ENCODE measurements around a stretch of chr4.

GRCh38 chr4:137421132-137422073 is 110.9 kb downstream of the PCDH18 start:
- PRO-cap: no peak
- RRBS: 94% methylated on average over 2 of the region's 35 CpGs

DNA sequence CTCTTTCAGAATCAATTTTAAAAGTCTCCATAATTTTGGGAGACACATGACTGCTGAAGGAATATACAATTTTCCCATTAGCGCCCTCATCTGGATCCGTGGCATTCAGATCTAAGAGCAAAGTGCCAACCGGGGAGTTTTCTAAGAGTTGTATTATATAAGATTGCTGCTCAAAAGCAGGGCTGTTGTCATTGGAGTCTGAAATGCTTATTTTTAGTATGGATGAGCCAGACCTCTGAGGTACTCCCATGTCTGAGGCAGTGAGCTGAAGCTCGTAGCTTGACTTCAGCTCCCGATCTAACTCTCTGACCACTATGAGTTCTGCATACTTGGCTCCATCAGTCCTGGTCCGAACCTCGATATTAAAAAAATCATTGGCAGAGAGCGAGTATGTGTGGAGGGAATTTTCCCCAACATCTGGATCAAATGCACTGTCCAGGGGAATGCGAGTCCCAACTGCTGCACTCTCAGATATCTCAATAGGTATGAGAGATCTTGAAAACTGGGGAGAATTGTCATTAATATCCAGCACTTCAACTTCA is 1.0 kb downstream of the PCDH18 start:
- PRO-cap: no peak
- RRBS: no CpG with 5 or more reads among the region's 9 CpGs

DNA sequence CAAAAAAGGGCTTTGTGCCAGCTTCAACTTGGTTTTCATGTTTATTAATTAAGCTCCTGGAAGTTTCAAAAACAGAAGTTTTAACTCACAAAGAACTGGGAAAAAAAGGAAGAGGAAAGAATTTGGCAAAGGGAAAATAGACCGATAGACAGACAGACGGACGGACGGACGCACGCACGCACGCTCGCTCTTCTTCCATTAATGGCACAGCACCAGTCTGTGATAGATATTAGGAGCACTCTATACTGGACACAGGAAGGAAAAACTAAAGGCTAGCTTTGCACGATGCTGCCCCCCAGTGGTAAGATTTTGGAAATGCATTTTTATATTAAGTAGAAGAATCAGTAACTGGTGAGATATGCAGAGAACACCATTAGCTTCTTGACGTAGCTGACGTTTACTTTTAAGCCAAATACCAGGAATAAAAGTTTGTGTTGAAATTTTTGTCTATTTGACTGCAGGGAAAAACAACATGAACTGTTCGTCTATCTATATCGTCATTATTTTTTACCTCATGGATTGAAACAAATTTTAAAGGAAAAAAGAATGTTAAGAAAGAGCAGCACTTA is 151.7 kb downstream of the SLC7A11 start:
- PRO-cap: no peak
- RRBS: no CpG with 5 or more reads among the region's 14 CpGs

DNA sequence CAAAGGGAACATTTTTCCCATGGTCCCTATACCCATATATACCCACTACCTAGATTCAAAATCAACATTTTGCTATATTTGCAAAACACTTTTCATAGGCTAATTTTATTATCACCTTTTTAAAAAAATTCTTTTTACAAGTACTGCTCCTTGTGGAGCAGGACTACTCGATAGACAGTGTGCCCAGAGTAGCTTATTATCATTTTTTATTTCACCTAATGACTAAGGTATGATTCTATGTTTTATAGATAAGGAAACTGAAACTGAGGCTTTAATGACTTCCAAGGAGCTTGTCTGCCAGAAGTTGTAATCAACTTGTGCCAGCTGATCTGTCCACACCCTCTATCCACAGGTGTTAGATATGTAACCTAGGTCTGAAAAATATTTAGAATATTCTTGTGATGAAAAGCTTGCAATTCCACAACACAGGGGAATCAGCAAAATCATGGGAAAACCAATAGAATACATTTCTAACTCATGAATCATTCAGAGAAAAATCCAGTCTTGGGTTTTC is 1.4 kb upstream of the NOCT start:
- PRO-cap: no peak
- RRBS: no CpG with 5 or more reads among the region's 1 CpG

GRCh38 chr4:139140767-139141614 is 36.0 kb downstream of the ELF2 start:
- PRO-cap: no peak
- RRBS: no CpG with 5 or more reads among the region's 2 CpGs

GRCh38 chr4:139175491-139175927 is 1.5 kb downstream of the ELF2 start:
- PRO-cap: no peak
- RRBS: no CpG with 5 or more reads among the region's 5 CpGs

GRCh38 chr4:139278344-139278758 is 1.7 kb downstream of the MGARP start:
- PRO-cap: no peak
- RRBS: no CpG with 5 or more reads among the region's 16 CpGs

DNA sequence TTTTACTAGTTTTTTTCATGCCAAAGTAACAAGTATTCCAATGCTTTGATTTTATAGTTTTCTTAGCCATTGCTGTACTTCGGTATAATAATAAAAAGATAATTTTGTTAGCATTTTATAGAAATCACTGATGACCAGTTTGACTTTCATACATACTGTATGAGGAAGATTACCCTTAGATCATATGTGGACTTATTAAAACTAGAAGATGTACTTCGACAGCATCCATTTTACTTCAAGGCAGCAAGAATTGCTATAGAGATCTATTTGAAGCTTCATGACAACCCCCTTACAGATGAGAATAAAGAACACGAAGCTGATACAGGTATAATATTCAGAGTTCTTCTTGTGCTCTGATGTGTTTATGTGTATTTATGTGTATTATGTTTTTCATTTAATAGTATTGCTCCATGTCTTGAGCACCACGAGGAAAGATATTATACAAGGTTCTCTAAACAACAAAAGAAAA is 59.4 kb upstream of the NDUFC1 start:
- PRO-cap: no peak
- RRBS: no CpG with 5 or more reads among the region's 4 CpGs

DNA sequence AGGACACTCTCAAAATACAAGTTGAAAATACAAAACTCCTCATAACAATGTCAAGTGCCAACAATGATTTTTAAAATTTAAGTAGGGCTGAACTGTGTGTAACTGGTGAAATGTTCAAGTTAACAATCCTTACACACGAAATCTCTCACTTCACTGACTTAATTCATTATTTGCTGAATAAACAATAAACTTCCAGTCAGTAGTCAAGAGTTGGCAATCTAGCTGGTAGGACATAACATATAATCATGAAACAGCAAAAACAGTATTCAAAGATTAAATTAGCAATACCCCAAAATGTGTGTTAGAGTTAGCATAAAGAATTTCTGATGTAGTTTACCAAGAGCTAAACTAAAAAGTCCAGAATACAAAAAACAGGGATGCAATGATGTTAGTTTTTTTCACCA is 1.9 kb upstream of the RAB33B start:
- PRO-cap: no peak
- RRBS: no CpG with 5 or more reads among the region's 1 CpG

GRCh38 chr4:139452721-139453042 is 1.2 kb upstream of the RAB33B start:
- PRO-cap: no peak
- RRBS: no CpG with 5 or more reads among the region's 4 CpGs

DNA sequence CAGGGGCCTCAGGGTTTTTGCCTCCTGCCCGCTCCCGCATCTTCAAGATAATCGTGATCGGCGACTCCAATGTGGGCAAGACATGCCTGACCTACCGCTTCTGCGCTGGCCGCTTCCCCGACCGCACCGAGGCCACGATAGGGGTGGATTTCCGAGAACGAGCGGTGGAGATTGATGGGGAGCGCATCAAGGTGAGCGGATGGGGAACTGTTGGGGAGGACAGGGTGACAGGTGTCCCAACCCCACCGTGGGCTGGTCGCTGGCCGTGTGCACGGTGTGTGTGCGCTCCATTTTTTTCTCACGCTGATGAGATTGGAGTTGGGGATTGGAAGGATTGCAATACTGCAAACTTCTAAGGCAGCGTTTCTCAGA is 319 bp downstream of the RAB33B start:
- PRO-cap: no peak
- RRBS: no CpG with 5 or more reads among the region's 24 CpGs

DNA sequence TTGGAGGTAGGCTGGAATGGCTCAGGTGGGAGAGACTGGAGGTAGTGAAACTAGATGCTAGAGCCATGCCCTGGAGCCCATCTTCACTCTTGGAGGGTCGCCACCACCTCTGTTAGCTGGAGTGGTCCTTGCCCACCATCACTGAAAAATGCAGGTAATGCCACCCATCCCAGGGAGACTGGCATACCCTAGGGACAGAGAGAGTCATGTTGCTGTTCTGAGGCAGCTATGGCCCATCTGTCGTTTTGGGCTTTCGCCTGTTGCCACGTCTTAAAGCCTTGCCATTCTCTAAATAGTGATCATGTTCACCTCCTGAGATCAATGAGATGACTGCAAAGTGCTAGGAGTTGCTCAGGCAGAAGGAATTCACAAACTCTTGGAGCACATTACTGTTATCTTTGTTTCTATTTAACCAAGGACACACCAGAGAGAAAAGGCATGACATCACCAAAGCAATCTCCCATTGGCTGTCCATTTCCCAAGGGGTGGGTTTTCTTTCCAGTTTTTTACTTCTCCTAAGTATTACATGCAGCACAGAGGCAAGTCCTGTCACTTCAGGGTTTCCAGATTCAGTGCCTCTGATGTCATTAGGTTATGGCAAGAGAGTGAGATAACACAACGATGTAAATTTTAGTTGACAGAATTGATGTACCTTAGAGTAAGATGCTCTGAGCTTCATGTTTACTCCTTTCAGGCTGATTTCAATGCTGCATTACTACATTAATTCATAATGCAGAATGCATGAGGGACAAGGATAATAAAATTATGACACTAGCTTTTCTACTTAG is 37.1 kb upstream of the SETD7 start:
- PRO-cap: no peak
- RRBS: no CpG with 5 or more reads among the region's 5 CpGs

DNA sequence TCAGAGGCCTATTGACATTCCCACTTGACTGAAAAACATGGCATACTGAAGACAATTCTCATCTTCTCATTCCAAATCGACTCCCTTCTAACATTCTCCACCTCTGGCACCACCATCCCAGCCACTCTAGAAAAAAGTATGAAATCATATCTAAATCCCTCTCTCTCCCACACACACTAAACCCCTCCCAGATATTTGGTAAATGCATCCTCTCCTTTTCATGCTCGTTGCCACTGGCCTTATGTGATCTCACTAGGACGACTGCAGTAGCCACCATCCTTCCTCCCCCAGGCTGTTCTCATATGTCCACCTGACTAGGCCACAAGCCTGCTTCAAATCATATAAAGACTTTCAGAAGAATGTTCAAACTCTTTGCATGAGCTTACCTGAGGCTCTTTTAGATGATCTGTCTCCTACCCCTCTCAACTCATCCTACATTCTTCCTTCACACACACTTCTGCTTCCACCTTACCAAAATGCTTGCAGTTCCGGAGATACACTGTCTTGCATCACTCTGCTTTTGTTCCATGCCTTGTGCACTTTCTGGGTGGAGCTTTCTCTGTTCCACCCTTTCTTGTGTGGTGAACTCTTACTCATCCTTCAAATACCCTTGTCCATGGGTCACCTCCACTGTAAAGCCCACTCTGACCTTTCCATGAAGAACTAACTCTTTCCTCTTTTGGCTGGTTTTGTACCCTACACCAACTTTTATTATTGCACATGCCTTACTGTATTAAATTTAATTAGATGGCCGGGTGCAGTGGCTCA is 18.6 kb upstream of the MGST2 start:
- PRO-cap: no peak
- RRBS: no CpG with 5 or more reads among the region's 5 CpGs

DNA sequence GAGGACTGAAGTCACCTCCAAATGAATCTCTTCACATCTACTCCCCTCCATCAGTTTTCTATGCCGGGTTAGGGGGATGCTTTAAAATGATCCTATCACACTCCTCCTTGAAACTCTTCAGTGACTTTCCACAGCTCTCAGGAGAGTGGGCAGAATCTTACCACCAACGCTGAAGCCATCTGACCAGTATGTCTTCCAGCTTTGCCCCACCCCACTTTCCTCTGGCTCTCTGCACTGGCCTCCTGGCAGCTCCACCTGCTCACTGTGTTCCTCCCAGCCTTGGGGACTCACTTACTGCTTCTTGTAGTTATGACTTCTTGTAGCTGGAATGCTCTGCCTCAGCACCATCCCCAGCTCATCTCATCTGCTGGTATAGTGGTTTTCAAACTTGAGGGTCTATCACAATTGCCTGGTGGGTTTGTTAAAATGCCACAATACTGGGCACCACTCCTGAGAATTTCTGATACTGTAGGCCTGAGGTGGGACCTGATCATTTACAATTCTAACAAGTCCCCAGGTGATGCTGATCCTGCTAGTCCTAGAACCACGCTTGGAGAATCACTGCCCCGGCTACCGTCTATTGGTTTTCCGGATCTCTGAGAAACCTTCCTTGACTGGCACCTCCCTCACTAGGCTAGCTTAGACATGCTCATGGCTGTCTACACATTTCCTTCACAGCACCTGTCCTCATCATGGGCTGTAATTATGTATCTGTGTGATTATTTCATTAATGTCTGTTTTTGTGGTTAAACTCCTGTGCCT is 152.2 kb downstream of the MGST2 start:
- PRO-cap: no peak
- RRBS: no CpG with 5 or more reads among the region's 6 CpGs

- PRO-cap: no peak
- RRBS: no CpG with 5 or more reads among the region's 5 CpGs
Observed at GRCh38 chr4:139920903-139921381, 233.0 kb downstream of the MAML3 start.

- PRO-cap: no peak
- RRBS: no CpG with 5 or more reads among the region's 8 CpGs
Observed at GRCh38 chr4:139956332-139956960, 197.5 kb downstream of the MAML3 start.

DNA sequence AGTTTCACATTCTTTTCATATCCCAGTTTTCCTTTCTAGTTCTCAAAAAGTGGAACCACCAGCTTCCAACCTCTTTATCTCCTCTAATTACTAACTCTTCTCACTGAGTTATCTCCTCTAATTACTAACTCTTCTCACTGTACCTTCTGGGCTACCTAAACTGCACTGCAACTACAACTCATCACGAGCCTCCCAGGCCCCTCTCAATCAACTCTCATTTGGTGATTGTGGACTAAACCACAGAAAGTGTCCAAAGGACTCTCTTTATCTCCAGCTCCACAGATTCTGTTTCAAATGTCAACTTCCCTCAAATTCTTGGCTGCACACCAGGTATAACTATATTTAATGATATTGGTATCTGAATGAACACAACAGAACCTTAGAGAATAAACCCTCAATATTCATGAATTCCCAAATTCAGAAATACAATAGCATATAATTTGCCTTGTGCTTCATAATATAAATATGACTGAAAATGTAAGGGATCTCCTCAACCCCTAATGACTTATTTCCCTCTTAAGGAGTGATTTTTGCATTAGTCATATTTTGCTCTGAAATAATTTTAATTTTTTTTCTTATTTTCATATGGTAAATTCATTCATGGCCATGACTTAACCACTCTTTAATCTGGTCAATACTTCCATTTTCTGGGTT is 182.8 kb downstream of the MAML3 start:
- PRO-cap: no peak
- RRBS: no CpG with 5 or more reads among the region's 1 CpG

DNA sequence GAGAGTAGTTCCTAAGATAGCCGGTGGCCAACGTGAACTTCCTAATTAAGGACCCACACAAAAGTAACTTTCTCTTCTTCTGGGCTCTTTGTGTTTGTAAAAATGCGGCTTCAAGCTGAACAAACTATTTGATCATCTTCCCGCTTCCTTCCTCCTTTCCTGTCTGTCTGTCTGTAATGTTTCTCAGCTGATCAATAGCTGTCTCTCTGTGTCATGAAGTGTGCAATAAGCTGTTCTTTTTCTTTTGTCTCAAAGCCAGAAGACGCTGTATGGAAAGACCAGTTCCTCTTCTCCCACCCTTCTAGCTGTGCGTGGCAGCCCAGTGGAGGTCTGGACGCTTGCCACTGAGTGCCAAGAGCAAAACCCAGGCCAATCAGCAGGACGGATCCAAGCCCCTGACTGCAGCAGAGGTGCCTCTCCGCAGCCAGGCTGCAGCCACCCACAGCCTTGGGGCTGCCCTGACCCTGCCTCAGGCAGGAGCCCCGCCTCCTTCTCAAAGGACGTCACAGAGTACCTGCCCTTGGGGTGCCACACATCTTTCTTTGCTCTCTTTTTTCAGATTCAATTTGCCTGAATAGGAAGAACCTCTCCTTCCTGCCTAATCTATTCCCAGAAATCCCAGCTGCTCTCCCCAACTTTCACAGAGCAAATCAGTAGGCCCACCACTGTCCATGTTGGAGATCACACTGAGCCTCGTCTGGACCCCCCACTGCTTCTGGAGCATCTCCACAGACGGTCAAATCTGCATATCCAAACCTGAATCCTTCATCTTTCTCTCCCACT is 59.2 kb downstream of the MAML3 start:
- PRO-cap: no peak
- RRBS: no CpG with 5 or more reads among the region's 13 CpGs

DNA sequence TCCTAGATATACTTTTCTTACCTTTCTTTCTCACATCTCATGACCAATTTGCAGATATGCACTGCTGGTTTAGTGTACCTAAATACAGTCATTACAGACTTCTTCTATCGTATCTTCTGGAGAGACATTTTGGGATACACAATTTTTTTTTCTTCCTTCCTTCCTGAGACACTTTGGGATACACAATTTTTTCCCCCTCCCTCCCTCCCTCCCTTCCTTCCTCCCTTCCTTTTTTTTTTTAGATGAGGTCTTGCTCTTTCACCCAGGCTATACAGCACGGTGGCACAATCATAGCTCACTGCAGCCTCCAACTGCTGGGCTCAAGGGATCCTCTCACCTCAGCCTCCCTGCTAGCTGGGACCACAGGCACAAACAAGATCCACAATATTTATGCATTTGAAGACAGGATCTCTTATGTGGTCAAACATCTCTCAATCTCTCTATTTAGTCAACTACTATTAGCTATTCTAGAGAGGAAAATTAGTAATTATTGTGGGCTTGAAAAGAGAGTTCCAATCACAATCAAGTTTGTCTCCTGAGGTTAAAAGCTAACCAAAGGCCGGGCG is 34.5 kb downstream of the MAML3 start:
- PRO-cap: no peak
- RRBS: no CpG with 5 or more reads among the region's 4 CpGs

- PRO-cap: no peak
- RRBS: no CpG with 5 or more reads among the region's 4 CpGs
Observed at GRCh38 chr4:140144731-140145247, 9.2 kb downstream of the MAML3 start.

Measured in kidney (tissue), 2 donors.